Ovary (tissue), 7 donors: ENCODE data around the genes RIMBP3B and HIC2.

GRCh38 chr22:20127674-20128613, 3.7 kb upstream of the ZDHHC8 start:
- PRO-cap, 7 experiments, result no peak in any of the 7 experiments
- RAMPAGE, long total RNA, 2 experiments, result no peak in any of the 2 experiments

- PRO-cap, 7 experiments, result no peak in any of the 7 experiments
- RAMPAGE, long total RNA, 2 experiments, result no peak in any of the 2 experiments
Measured at GRCh38 chr22:20128614-20129319, 2.8 kb upstream of the ZDHHC8 start.

GRCh38 chr22:20237933-20238945, 29.9 kb downstream of the RTN4R start:
- PRO-cap, 7 experiments, result no peak in any of the 7 experiments
- RAMPAGE, long total RNA, 2 experiments, result no peak in any of the 2 experiments

- PRO-cap, 7 experiments, result no peak in any of the 7 experiments
- RAMPAGE, long total RNA, 2 experiments, result no peak in any of the 2 experiments
Measured at GRCh38 chr22:20246802-20247484, 21.2 kb downstream of the RTN4R start.

GRCh38 chr22:20299363-20300203, 20.3 kb downstream of the DGCR6L start:
- PRO-cap, 7 experiments, result peak in 3 of 7 experiments; most common plus-strand start chr22:20299752 (in 3); most common minus-strand start chr22:20299505 (in 1)
- RAMPAGE, long total RNA, 2 experiments, result no peak in any of the 2 experiments

DNA sequence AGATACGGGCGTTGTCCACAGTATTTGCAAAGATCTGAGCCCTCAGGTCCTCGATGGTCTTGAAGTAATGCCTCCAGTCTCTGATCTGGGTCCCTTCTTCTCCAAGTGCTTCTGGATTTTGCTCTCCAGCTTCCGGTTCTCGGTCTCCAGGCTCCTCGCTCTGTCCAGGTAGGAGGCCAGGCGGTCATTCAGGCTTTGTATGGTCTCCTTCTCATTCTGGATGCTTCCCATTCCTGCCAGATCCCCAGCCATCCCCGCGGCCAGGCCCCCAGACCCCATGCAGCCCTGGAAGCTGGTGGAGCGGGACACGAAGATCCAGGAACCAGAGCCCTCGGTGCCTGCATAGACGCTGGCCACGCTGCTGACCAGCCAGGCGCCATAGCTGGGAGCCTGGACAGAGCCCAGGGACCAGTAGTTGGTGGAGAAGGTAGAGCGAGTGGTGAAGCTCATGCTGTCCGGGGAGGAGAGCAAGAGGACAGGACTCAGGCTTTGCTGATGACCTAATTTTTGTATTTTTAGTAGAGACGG, 11.9 kb downstream of the KLHL22 start:
- PRO-cap, 7 experiments, result no peak in any of the 7 experiments
- RAMPAGE, long total RNA, 2 experiments, result no peak in any of the 2 experiments

- PRO-cap, 7 experiments, result peak in 7 of 7 experiments; most common plus-strand start chr22:20508306 (in 3); most common minus-strand start chr22:20507933 (in 4)
- RAMPAGE, long total RNA, 2 experiments, result no peak in any of the 2 experiments
Measured at GRCh38 chr22:20507792-20508581, 577 bp downstream of the MED15 start.

DNA sequence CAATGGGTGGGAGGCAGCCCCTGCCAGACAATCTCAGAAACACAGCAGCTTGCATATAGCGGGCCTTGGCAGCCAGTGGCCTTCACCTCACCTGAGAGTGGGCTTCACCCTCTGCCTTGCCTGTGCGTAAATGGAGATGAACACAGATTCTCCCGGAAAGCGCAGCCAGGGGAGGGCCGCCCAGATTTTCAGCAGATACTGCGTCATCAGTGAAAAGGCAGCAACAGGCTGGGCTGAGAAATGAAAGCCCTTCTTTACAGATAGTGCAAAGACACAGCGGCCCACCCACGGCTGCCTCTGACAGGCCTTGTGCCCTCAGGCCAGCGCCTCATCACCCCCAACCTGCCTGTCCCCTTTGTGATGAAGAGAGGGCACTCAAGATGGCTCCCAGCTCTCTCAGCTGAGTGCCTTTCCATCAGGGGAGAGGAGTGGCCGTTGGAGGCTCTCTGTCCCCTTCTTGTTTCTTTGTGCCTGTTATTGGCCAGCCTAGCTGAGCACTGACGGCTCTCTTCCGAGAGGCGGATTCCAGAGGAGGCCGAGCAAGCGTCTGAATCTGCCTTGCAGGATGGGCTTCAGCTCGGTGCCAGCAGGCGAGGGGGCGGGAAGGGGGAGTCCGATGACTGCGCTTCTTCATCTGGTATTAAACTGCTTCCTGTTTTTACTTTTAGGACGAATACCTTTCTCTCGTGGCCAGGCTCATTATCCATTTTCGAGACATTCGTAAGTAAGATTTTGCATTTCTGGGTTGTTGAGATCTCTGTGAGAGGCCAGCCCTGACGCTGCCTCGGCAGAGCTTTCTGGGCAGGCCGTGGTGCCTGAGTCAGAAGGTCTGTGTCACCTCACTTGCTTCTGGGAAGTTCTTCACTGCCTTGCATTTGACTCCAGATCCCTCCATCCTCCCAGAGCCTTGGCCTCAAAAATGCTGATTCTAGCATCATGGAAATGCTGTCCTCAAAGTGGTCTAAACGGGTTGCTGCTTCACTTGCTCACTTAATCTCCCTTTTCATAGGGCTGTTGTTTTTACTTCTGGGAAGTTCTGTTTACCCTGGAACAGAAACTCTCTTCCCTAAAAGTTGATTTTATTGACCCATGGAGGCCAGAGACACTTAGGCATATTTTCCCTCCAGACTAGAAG, 43.7 kb downstream of the MED15 start:
- PRO-cap, 7 experiments, result peak in 6 of 7 experiments; most common plus-strand start position 667 of the sequence (in 5); most common minus-strand start position 549 of the sequence (in 5)
- RAMPAGE, long total RNA, 2 experiments, result no peak in any of the 2 experiments

DNA sequence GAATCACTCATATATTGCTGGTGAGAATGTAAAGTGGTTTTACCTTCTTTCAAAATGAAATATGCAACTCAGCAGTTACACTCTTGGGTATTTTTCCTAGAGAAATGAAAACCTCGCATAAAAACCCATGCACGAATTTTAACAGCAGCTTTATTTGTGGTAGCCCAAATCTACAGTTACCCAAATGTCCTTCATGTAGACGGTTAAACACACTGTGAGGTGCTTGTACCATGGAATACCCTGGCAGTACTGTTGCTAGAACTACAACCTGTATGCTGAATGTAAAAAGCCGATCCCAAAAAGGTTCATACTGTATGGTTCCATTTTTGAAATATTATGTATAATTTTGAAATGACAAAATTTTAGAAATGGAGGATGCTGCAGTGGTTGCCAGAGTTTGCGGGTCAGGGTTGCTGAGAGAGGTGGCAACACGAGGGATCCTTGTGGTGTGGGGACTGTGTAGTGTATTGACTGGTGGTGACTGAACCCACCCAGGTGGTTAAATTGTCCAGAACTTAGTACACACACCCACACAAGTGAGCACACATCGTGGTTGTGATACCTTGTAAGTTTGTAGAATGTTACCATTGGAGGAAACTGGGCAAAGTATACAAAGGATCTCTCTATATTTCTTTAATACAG, 55.8 kb downstream of the MED15 start:
- PRO-cap, 7 experiments, result no peak in any of the 7 experiments
- RAMPAGE, long total RNA, 2 experiments, result no peak in any of the 2 experiments

GRCh38 chr22:20584579-20585311, 77.3 kb downstream of the MED15 start:
- PRO-cap, 7 experiments, result no peak in any of the 7 experiments
- RAMPAGE, long total RNA, 2 experiments, result no peak in any of the 2 experiments

- PRO-cap, 7 experiments, result no peak in any of the 7 experiments
- RAMPAGE, long total RNA, 2 experiments, result no peak in any of the 2 experiments
Measured at GRCh38 chr22:20657019-20657752, 116.7 kb upstream of the SERPIND1 start.

DNA sequence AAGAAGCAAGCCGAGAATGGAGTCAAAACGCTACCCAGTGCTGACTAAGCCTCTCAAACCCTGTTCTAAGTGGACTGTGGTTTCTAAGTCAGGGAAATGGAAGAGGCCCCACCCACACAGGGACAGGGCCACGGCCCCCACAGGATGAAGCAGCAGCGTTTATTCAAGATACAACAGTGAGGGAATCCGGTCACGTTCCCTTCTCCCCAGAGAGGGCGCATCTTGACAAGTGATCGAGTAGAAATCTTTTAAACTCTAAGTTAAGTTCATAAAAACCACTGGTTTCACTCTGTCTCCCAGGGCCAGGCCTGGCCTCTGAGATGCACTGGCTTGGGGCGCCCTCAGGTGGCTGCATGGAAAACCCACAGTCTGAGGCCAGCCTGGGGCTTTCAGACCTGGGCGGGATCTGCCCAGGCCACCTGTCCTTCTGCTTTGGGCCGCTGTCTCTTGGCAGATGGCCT, 76.5 kb upstream of the SERPIND1 start:
- PRO-cap, 7 experiments, result peak in 6 of 7 experiments; most common minus-strand start position 317 of the sequence (in 6)
- RAMPAGE, long total RNA, 2 experiments, result no peak in any of the 2 experiments

GRCh38 chr22:20725715-20726178, 48.2 kb upstream of the SERPIND1 start:
- PRO-cap, 7 experiments, result no peak in any of the 7 experiments
- RAMPAGE, long total RNA, 2 experiments, result no peak in any of the 2 experiments

DNA sequence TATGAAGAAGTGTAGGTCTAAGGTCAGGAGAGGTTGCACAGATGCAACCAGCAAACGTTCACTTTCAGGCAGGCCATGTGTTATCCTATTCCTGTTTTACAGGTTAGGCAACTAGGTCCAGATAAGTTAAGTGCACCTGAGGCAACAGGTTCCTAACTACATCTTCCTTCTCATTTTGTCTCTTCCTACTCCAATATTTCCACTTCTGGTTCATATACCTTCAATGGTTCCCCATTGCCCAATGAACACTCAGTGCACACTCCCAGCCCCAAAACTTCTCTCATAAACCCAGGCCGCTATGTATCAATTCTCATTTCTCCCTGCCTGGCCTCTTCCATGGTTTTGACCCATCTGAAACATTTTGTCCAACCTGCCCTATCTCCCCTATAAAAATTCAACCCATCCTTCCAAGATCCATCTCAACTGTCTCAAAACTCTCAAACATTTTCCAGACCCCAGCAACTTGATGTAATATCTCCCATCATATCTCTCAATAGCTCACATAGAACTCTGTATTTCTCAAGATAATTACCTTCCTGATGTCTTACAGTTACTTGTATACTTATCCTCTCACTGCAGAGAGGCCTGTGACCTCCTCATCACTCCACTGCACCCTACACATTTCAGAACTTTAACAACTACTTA, 14.9 kb downstream of the PI4KA start:
- PRO-cap, 7 experiments, result no peak in any of the 7 experiments
- RAMPAGE, long total RNA, 2 experiments, result no peak in any of the 2 experiments

- PRO-cap, 7 experiments, result no peak in any of the 7 experiments
- RAMPAGE, long total RNA, 2 experiments, result no peak in any of the 2 experiments
Measured at GRCh38 chr22:20887170-20887951, 28.6 kb downstream of the SNAP29 start.

- PRO-cap, 7 experiments, result no peak in any of the 7 experiments
- RAMPAGE, long total RNA, 2 experiments, result no peak in any of the 2 experiments
Measured at GRCh38 chr22:20951638-20952585, 15.1 kb upstream of the AIFM3 start.

DNA sequence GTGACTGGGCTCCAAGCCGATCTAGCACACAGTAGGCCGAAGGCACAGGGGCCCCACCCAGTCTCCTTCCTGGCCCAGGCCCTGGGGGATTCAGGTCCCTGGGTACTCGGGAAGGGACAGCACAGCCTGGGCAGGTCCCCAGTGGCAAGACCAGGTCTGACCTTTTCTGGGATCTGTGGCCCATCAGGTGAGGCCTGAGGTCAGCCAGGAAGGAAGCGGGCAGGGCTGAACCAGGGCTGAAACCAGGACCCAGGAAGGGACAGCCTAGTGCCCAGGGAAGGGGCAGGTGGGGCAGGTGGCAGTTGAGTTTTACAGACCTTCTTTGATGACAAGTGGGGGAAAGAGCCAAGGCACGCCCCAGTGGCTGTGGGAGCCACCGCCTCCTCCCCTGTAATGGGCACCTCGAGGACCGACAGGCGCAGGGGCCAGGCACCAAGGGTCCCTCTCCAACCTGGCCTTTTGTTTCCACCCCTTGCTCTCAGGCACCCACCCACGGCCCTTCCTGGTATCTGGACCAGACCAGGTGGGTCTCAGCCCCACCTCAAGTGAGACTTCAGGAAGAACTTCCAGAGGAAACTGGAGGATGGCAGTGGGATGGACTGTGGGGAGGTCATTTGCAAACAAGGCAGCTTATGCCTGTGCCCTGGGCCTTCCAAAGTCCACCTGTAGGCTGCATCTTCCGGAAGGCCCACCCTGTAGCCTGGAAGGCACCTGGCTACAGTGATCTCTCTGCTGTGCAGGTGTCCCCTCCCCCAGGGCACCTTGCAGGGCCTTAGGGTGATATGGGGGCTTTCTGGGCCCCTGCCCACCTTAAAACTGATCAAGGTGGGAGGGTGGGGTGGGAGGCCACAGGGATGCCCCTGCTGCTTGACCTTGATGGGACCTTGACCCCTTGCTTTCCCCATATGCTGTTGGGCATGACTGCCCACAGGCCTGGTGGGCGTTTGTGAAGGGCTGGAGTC, 750 bp upstream of the AIFM3 start:
- PRO-cap, 7 experiments, result no peak in any of the 7 experiments
- RAMPAGE, long total RNA, 2 experiments, result no peak in any of the 2 experiments

DNA sequence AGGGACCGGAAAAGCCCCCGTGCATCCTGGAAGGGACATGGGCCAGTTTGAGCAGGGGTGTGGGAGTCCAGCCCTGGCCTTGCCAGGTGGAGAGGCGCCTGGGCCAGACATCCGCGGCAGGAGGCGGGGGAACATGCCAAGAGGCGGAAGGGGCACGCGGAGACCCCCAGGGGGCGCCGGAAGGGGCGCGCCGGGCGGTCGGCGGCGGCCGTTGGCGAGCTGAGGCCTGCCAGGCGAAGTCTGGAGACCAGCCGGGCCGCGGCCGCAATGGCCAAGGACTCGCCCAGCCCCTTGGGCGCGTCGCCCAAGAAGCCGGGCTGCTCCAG, at the start of gene RIMBP3B:
Gene RIMBP3B, plus strand, starts transcription at position 160 of the 326 bp plus-strand sequence.
- PRO-cap, 7 experiments, result no peak in any of the 7 experiments
- RAMPAGE, long total RNA, 2 experiments, result no peak in any of the 2 experiments

DNA sequence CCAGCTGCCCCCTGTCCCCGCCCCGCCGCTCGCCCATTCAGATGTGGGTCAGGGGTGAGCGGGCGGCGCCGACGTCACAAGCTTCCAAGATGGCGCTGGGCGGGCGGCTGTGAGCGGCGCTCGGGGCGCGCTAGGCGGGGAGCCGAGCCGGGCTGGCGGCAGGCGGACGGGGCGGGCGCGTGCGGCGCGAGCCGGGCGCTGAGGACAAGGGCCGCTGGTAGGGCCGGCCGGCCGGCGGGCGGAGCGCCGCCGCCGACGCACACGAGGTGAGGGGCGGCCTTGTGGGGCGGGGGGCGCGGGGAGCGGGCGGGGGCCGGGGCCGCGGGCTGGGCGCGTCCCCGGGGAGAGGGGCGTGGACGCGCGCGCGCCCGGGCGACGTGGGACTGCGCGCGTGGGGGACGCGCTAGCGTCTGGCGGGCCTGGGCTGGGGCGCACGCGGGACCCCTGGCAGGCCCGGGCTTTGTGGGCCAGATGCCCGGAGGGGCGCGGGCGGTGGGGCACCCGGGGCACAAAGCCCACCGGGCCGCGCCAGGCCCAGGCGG, at the start of gene HIC2:
Gene HIC2, plus strand, starts transcription at position 77 of the 542 bp plus-strand sequence.
- PRO-cap, 7 experiments, result peak in 2 of 7 experiments; most common plus-strand start position 77 of the sequence (in 2); most common minus-strand start position 308 of the sequence (in 1)
- RAMPAGE, long total RNA, 2 experiments, result no peak in any of the 2 experiments

GRCh38 chr22:21449665-21450811, 17.1 kb upstream of the TMEM191C start:
- PRO-cap, 7 experiments, result no peak in any of the 7 experiments
- RAMPAGE, long total RNA, 2 experiments, result no peak in any of the 2 experiments